ENCODE measurements around a stretch of chr1.

DNA sequence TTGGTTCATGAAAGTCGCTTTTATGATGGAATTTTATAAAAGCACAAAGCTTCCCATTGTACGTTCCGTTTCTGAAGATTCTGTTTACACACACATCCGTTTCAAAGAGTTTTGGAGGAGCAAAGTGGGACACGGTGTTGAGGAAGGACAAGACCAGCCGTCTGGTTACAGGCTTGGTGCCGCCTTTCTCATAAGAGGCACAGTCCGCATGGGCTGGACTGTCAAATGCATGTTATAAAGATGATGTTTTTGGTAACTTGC, 60.3 kb downstream of the FAAP20 start:
- PRO-cap, result no peak
- RAMPAGE, long total RNA, 2 experiments, result no peak in any of the 2 experiments

GRCh38 chr1:2137717-2138051, 56.9 kb downstream of the FAAP20 start:
- PRO-cap, result no peak
- RAMPAGE, long total RNA, 2 experiments, result no peak in any of the 2 experiments

DNA sequence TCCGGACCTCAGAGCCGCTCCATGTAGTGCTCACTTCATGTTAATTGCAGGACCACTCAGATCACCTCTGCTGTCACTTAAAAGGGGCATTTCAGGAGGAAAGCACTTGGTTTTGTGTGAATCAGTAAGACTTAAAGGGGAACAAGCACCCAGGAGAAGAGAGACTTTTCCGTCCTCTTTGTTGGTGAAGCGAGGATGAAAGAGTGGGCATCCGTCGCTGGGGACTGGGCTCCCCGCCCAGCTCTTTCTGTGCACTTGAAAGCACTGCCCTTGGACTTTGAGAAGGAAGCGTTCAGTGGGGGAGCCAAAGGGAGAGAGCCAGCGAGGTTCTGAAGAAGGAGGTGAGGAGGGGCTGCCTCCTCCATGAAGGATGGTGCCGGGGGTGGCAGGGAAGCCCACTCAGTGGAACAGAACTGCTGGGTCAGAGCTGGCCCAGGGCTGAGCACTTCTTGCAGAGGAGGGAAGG, 56.5 kb downstream of the FAAP20 start:
- PRO-cap, result no peak
- RAMPAGE, long total RNA, 2 experiments, result no peak in any of the 2 experiments

DNA sequence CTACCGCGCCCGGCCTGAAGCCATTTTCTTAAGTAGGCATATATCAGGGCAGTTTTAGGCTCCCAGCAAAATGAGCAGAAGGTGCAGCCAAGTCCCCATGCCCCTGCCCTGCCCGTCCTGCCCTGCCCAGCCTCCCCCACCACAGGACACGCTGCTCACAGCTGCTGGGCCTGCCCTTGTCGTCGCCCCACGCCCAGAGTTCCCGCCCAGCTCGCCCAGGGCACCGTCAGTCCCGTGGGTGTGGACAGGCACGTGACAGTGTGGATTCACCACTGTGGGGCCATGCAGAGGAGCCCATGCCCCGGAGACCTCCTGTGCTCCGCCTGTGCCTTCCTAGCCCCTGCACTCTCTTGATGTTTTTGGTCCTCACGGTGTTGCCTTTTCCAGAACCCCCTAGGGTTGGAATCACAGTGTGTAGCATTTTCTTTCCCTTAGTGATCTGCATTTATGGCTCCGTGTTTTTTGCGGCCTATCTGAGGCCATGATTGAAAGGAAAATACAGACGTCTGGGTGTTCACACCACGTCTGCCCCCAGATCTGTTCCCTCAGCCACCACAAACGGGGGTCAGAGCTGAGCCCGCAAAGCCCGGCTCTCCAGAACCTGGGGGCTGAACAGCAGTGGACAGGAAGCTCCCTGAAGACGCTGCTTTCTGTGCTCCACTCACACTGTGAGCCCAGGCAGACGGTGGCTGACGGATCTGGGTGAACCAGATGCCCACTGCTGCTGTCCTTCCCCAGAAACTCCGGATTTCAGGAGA, 6.8 kb downstream of the FAAP20 start:
- PRO-cap, result no peak
- RAMPAGE, long total RNA, 2 experiments, result no peak in any of the 2 experiments

DNA sequence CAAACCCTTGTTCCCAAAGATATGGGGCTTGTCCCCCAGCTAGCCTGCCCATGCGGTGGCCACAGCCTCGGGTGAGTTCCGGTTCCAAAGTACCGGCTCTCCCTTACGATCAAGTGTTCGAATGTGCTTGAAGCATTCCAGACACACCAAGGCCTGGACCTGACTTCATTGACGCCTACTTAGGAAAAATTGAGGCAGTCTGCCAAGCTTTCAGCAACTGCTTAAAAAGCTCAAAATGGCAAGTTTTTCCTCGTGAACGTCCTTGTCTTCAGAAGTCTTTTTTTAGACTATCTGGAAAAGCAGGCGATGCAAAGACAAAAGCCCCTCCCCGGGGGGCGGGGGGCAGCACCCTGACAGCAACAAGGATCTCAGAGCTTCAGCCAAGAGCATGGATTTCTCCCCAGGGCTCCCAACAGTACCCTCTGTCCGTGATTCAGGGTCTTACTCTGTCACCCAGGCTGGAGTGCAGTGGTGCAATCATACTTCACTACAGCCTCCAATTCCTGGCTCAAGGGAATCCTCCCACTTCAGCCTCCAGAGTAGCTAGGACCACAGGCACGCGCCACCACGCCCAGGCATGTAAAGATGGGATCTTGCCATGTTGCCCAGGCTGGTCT, 2.3 kb downstream of the FAAP20 start:
- PRO-cap, result no peak
- RAMPAGE, long total RNA, 2 experiments, result no peak in any of the 2 experiments

GRCh38 chr1:2213547-2213675, 14.7 kb upstream of the SKI start:
- PRO-cap, result no peak
- RAMPAGE, long total RNA, 2 experiments, result no peak in any of the 2 experiments

DNA sequence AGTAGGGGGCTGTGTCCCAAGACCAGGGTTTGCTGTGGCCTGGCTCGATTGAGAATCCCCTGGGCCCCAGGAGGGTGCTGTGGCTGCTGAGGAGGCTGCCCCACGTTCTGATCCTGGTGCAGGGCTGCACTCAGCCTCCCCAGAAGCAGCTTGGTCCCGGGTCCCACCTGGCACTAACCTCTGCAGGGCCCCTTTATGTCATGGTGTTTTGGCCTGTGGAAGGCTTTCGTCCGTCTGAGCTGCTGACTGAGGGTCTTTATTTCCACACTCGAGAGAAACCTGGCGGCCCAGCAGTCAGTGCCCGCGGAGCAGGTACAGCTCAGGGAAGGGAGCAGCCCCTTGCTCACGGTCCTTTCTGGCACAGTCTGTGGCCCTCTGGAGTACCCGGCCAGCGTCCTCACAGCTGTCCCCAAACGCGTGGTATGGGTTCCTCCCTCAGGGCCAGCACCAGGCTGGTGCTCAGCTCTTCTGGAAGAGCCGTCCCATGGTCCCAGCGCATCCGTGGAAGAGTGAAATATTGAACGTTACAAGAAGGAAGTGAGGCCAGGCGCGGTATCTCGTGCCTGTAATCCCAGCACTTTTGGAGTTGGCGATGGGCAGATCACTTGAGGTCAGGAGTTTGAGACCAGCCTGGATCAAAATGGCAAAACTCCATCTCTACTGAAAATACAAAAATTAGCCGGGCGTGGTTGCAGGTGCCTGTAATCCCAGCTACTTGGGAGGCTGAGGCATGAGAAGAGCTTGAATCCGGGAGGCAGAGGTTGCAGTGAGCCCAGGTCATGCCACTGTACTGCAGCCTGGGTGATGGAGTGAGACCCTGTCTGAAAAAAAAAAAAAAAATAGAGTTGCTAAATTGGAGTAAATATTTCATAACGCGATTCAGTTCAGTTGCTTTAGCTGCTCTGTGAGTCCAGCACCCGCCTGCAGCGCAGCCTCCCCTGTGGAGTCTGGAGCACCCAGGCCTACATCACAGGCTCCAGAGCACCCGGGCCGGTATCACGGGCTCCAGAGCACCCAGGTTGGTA, 24.5 kb downstream of the SKI start:
- PRO-cap, result no peak
- RAMPAGE, long total RNA, 2 experiments, result no peak in any of the 2 experiments

GRCh38 chr1:2253297-2253785, 25.2 kb downstream of the SKI start:
- PRO-cap, result no peak
- RAMPAGE, long total RNA, 2 experiments, result no peak in any of the 2 experiments

- PRO-cap, result no peak
- RAMPAGE, long total RNA, 2 experiments, result no peak in any of the 2 experiments
Measured at GRCh38 chr1:2255860-2256467, 27.8 kb downstream of the SKI start.

DNA sequence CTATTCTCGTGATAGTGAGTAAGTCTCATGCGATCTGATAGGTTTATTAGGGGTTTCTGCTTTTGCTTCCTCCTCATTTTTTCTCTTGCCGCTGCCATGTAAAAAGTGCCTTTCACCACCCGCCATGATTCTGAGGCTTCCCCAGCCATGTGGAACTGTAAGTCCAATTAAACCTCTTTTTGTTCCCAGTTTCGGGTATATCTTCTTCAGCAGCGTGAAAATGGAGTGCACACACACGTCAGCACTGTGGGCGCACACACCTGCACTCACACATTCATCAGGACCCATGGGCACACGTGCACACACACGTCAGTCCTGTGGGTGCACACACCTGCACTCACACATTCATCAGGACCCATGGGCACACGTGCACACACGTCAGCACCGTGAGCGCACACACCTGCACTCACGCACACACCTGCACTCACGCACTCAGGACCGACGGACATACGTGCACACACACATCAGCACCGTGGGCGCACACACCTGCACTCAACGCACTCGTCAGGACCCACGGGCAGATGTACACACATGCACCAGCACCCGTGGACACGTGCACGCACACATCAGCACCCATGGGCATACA, 49.4 kb downstream of the SKI start:
- PRO-cap, result no peak
- RAMPAGE, long total RNA, 2 experiments, result start-site peak on the plus strand in 1 of 2 experiments, centred at position 271 of the sequence, 14 reads per replicate

- PRO-cap, result no peak
- RAMPAGE, long total RNA, 2 experiments, result no peak in any of the 2 experiments
Measured at GRCh38 chr1:2289999-2290625, 62.0 kb downstream of the SKI start.

GRCh38 chr1:2295385-2295994, 67.4 kb downstream of the SKI start:
- PRO-cap, result no peak
- RAMPAGE, long total RNA, 2 experiments, result no peak in any of the 2 experiments

DNA sequence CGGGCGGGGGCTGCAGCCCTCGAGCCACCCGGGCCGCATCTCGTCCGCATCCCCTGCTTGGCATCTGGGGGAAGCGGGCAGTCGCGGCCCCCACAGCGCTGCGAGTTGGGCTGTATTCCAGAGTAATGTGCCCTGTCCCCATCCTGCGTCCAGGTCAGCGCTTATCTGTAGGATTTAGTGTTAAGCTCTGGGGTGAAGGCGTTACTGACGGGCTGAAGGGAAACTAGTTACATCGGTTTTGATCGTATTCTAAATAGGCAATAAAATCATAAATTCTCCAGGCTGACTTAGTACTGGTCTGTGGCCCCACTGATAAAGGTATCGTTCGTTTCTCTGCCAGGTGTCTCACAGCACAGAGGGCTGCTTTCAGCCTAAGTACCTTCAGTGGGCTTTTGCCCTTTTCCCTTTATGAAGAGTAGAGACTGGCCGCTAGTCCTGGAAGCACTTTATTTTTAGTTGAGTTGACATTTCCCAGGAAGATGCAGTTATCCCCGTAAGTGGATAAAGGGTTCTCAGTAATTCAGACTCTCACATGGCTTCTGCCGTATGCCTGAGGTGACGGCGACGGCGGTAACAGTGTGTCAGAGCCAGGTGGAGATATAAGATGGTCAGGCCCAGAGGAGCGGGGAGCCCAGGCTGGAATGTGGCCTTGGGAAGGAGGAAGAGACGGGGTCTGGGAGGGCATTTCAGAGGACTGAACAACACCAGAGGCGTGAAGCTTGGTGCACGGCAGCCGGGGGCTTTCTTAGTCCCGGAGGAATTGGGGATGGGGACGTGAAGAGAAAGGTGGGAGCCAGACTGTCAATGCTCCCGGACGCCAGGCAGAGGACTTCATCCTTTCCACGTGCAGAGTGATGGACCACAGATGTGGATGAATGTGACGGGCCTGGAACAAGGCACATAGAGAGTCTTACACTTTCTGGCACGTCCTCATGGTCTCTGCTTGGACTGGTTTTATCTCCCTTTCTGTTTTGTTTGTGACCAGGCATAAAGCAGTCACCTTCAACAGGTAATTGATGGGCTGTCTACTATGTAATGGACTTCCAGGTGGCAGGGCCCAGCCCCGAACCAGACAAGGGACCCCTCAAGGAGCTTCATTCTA, 933 bp downstream of the RER1 start:
- PRO-cap, result no peak
- RAMPAGE, long total RNA, 2 experiments, result no peak in any of the 2 experiments

- PRO-cap, result no peak
- RAMPAGE, long total RNA, 2 experiments, result no peak in any of the 2 experiments
Measured at GRCh38 chr1:2408833-2409396, 3.4 kb downstream of the PEX10 start.

DNA sequence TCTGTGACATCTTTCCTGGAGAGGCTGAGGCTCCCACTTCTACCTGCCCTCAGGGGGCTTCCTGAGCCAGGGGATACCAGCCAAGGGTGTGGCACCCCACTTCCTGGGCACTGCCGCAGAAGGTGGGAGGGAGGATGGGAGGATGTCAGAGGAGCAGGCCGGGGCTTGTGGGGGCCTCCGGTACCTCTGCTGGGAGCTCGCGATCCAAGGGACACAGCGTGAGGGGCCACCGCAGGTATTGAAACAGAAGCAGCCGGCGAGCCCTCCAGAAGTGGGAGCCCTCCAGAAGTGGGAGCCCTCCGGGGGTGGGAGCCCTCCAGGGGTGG, 15.1 kb upstream of the PEX10 start:
- PRO-cap, result no peak
- RAMPAGE, long total RNA, 2 experiments, result no peak in any of the 2 experiments

DNA sequence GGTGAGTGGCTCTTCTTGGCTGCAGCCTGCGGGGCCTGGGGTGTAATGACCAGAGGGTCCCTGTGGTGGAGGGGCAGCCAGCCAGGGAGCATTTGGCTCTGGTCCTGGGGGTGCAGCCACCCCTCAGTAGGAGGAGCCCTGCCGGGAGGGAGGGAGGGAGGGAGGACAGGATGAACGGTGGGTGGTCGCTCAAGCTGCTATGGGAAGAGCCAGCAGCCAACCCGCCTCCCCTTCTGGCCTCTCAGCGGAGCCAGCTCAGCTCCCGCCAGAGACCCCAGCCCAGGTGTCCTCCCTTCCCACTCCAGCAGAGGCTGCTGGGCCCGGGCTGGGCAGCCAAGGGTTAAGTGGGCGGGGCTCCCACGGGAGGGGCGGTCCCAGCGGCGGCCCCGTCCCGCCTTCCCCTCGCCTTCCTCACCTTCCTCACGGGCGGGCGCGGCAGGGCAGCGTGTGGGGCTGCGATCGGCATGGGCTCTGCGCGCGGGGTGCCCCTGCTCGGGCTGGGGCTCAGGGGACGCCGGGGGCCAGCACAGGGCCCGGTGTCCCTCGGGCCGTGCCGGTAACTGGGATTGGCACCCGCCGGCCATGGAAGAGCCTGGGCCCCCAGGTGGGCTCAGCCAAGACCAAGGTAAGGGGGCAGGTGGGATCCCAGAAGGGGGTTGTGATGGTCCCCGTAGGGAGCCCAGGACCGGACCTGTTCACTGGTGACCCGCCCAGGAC, 8.9 kb upstream of the PLCH2 start:
- PRO-cap, result no peak
- RAMPAGE, long total RNA, 2 experiments, result no peak in any of the 2 experiments

DNA sequence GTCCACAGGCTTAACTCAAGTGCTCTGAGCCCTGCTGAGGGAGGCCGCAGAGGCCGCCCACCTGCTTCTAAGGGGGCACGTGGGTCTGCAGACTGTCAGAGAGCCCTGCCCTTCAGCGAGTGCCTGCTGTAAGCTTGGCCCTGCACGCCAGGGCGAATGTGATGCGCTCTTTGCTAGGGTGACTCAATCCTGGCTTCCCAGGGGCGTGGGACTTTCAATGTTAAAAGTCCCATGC, 384 bp upstream of the PANK4 start:
- PRO-cap, result no peak
- RAMPAGE, long total RNA, 2 experiments, result no peak in any of the 2 experiments

DNA sequence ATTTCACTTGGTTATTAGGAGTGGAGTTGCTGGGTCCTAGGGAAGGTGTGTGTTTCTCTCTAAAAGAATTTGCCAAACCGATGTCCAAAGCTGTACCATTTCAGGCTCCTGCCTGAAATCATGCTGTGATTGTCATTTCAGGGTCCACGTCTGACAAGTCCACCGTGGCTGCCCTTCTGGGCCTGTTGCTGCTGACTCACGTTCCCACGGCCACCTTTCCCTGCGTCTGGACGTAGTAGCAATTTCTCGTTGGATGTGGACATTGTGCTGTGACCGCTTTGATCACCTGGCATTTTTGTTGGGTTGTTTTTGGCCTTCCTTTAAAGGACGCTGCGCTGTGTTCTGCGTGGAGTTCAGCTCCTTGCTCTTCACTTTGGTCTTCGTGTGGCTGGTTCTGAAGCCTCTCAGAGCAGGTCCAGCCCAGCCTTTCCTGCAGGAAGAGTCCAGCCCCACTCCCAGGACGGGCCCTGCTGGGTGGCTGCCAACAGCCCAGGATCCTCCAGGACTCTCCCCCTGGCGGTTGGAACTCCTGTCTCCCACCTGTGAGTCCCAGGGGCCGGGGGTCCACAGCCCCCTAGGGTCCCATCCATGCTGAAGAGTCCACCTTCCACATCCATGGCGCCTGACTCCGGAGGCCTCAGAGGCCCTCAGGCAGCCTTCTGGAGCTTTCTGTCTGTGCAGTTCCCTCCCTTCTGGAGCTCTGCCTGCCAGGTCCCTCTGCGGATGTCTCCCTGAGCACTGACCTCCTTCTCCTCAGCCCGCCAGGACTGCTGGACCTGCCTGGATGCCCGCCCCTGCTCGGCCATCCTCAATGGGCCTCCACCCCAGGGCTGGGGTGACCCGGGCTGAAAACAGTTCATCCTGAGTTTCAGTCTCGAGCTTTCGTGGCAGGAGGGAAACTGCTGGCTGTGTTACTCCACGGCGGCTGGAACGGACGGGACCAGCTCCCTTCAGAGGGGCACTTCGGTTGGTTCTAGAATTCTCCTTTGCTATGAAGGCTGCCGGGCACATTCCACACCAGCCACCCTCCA, 4.6 kb upstream of the TNFRSF14 start:
- PRO-cap, result no peak
- RAMPAGE, long total RNA, 2 experiments, result start-site peak on the minus strand in 1 of 2 experiments, centred at positions 500 to 858 of the sequence, 5 to 6 reads per replicate

DNA sequence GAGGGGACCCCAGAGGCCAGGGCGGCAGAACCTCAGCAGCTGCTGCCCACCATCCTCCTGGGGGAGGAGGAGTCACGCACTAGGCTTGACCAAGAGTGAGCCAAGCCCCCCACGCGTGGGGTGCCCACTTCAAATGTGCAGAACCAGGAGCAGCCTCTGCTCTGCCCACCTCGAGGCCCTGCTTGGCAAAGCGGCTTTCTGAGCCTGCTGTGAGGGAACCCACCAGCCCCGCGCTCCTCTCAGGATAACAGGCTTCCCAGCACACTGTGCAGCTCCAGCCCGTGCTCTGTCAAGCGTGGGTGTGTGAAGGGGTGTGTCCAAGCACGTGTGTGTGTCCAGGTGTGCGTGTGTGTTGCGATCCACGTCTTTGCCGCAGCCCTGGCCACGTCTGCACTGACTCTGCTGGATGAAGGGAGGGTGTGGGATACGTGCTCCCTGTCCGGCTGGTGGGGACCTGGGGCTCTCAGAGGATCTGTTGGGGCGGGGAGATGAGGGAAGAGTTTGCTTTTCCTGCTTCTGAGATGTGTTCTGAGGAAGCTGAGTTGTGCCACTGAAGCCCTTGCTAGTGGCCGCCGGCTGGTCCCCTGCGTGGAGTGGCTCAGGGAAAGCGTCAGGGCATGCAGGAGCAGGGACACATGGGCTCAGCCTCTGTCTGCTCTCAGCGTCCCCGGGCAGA, 7.0 kb downstream of the PRDM16 start:
- PRO-cap, result no peak
- RAMPAGE, long total RNA, 2 experiments, result no peak in any of the 2 experiments

DNA sequence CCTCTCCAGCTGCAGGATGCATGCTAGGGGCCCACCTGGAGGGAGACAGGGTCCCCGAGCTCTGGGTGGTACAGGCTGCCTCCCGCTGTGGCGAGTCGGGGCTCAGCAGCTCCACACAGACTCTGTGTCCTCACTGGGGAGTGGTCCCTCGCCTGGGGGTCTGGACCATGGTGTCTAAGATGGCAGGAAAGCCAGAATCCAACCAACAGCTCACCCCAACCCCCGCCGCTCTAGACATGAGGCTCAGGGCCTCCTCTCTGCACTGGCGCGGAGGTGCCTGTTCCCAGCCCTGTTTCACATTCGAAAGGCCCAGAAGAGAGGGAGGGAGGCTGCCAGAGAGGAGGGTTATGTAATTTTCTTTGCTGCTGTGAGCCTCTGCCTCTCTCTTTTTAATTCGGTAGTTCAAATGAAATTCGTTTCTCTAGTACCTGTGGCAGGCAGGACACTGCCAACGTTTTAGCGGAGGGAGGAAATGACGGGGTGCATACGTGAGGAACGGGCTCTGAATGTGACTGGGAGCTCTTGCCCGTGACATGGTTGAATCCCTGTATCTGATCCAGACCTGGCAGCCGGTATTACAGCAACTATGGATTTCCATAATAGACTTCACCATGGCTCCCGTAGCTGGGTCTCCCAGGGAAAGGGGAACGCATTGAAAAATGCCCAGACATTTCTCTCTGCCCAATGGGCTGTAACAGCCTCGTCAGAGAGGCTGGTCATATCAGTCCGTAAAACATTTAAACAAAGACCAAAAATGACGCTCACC, 9.4 kb downstream of the PRDM16 start:
- PRO-cap, result no peak
- RAMPAGE, long total RNA, 2 experiments, result no peak in any of the 2 experiments